M059J (cell line): ENCODE results near the genes SOX15, KDM6B and RNF227.

GRCh38 chr17:7515709-7516654, 32.9 kb upstream of the TNFSF12 start:
- RAMPAGE, long total RNA = no peak

- RAMPAGE, long total RNA = no peak
These were observed 1.9 kb upstream of the TNFSF13 start for GRCh38 chr17:7556547-7557055.

GRCh38 chr17:7575271-7576098, 2.9 kb downstream of the EIF4A1 start:
- RAMPAGE, long total RNA = no peak

- RAMPAGE, long total RNA = no peak
These were observed 543 bp downstream of the SOX15 start for GRCh38 chr17:7589280-7589822.

DNA sequence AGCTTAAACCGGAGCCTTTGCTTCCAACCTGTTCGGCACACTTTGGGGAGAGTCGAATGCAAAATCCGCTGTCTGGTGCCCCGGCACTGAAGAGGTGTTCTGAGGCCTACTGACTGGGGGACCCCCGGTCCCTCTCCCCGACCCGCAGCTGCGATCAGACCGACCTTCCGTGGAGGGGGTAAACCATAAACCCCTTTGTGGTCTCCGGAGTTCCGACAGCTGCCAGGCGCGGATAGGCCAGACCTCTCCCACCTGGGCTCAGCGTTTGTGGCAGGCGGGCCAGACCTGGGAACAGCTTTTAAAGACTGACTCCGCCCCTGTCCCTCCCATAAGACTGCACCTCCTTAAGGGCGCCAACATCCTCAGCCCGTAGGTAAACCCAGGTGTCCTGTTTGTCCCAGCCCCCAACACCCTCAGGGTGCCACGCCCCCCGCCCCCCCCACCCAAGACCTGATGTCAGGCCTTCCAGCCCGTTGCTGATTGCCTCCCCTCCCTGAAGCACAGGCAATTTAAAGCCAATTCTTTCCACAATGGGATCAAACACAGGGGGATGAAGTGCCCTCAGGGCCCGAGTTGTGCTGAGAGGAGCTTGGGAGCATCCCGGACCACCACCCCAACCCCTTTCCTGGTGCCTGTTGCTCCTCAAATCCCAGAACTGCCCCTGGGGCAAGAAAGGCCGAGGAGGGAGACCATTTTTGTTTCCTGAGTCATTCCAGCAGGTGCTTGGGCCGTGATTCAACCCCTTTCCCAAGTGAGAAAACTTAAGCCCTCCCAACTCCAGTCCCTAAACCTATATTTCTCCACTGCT, at the start of gene SOX15:
Gene SOX15 (minus strand): TSS at position 272 of the 808 bp plus-strand sequence.
- RAMPAGE, long total RNA = no peak

GRCh38 chr17:7613727-7614341, 863 bp downstream of the FXR2 start:
- RAMPAGE, long total RNA = no peak

GRCh38 chr17:7678200-7678440, 9.2 kb downstream of the TP53 start:
- RAMPAGE, long total RNA = no peak

- RAMPAGE, long total RNA = no peak
These were observed 50.1 kb downstream of the DNAH2 start for GRCh38 chr17:7767604-7768169.

DNA sequence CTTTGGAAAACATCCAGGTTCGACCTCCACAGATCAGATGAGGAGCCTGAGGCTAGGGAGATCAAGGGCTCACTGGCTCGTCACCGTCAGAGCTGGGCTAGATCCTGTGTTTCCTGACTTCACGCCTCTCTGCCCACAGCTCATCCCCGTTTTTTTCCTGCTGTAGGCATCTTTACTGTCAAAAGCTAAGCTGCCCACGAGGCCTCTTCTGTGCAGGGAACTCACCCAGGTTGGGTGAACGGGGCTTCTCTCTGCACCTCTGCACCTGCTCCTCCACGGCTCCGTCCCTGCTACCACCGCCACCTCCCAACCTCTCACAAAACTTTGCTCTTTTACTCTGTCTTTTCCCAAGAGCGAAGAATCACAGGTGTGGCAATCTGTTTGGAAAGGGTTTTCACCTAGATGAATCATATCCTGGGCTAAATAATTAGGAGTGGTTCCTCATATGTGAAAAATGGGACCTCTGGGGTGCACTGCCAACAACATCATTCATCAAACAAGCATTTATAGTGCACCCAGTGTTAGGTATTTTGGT, 24.8 kb upstream of the KDM6B start:
- RAMPAGE, long total RNA = no peak

DNA sequence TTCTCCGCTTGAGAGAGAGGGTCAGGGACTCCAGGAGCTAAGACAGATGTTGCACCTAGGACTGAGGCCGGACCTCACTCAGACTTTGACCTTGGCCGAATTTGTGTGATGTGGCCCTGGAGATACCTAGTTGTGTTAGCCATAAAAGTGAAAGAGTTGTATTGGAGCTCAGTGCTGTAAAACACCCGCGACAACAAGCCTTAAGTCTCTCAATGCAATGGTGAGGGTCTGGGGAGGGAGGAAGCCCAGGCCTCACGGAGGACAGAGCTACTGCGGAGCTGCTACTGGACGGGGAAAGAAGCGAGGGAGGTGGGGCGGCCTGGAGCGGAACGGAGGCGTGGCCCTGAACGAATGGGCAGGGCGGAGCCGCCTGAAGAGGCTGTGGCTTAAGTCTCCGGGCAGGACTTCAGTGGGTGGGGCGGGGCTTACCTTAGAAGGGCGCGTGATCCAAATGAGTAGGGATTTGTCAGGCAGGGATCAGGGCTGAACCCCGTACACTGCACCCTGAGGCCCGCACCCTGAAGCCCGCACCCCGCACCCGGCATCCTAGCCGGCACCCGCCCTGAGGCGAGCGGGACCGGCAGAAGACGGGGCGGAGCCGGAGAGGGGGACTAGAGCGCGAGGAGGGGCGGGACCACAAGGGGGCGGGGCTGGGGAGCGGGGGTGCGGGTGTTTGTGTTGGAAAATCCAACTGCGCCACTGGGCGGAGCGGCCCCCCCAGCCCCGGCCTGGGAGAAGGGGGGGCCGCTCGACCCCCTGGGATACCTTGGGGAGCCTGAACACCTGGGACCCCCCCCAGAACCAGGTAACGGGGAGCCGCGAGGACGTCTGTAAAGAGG, at the start of gene KDM6B:
Gene KDM6B (plus strand): TSS at position 672 of the 839 bp plus-strand sequence.
- RAMPAGE, long total RNA = no peak

DNA sequence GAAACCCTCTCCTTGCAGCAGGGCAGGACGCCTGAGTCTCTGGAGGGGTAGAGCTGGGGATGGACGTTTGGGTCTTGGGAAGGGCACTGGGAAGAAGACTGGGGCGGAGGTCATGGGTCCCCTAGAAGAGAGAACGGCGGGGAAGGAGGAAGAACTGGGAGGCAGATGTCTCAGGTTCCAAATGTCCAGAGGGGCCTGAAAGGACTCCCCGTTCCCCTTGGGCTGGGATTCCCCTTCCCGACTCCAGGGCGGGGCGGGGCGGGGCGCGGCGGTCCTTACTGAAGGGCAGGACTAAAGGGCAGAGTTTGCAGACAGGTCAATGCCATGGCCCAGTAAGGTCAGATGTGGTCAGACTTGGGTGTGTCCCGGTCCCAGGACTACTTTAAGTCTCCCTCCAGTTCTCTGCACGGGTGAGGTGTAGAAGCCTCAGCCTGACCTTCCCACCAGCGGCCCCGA, 396 bp downstream of the KDM6B start:
- RAMPAGE, long total RNA = no peak

DNA sequence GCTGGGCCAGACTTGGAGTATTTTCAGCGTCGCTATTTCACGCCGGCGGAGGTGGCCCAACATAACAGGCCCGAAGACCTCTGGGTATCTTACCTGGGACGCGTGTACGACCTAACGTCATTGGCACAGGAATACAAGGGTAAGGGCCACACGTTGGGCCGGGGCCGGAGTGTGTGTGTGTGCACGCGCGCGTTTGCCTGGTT, 254 bp downstream of the CYB5D1 start:
- RAMPAGE, long total RNA = no peak

DNA sequence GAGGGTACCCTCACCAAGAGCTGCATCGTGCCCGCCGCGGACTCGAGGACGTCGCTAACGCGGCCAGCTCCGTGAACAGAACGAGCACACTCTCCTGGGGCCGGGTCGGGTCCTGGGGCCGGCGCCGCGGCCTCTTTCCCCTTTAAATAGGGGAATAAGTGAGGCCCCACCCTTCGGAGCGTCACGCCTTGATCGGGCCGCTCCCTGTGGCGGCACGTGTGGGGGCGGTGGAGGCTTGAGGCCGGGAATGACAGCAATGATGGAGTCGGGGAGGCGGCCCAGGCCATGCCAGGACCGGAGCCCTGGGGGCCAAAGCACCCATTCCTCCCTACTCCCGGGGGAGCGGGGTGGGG, at the start of gene RNF227:
Gene RNF227 (minus strand): TSS at position 120 of the 353 bp plus-strand sequence.
- RAMPAGE, long total RNA = no peak

DNA sequence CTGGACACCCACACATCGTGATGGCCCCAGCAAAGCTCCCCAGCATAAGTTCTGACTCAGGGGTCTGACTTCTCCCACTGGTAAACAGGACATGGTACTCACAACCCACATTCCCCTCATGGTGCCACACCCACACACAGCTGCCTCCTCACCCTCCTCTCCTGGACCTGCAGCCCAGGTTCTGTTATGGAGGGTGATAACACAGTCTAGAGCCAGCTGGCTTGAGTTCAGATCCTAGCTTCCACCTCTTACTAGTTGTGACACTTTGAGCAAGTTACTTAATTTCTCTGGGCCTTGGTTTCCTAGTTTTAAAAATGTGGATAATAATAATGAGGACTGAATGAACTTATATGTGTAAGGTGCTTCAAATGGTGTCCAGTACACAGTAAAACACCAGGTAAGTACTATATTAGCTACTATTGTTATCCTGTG, 841 bp upstream of the RNF227 start:
- RAMPAGE, long total RNA = no peak

- RAMPAGE, long total RNA = no peak
These were observed 6.2 kb upstream of the RNF227 start for GRCh38 chr17:7922157-7922820.

DNA sequence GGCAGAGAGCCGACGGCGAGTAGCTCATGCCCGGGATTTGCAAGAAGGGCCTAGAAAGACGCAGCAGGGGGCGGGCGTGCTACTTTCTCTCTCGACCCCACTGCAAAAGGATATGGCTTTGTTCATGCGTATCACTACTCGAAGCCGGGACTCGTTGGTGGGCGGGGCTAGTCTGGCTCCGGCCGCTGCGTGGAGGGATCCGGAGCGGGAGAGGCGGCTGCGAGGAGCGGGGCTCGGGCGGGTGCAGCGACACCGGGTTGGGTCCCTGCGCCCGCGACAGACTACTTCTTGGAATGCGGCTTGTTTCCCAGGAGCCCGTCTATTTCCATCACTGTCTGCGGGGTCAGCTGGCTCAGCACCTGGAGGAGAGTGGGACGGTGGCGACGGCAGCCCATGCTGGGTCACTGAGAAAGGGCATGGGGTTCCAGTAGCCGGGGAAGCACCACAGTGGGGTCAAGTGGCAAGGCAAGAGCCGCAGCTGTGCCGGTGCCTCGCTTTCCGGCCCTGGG, 6.8 kb downstream of the KCNAB3 start:
- RAMPAGE, long total RNA = no peak

- RAMPAGE, long total RNA = no peak
These were observed 4.6 kb downstream of the CNTROB start for GRCh38 chr17:7936653-7937032.

DNA sequence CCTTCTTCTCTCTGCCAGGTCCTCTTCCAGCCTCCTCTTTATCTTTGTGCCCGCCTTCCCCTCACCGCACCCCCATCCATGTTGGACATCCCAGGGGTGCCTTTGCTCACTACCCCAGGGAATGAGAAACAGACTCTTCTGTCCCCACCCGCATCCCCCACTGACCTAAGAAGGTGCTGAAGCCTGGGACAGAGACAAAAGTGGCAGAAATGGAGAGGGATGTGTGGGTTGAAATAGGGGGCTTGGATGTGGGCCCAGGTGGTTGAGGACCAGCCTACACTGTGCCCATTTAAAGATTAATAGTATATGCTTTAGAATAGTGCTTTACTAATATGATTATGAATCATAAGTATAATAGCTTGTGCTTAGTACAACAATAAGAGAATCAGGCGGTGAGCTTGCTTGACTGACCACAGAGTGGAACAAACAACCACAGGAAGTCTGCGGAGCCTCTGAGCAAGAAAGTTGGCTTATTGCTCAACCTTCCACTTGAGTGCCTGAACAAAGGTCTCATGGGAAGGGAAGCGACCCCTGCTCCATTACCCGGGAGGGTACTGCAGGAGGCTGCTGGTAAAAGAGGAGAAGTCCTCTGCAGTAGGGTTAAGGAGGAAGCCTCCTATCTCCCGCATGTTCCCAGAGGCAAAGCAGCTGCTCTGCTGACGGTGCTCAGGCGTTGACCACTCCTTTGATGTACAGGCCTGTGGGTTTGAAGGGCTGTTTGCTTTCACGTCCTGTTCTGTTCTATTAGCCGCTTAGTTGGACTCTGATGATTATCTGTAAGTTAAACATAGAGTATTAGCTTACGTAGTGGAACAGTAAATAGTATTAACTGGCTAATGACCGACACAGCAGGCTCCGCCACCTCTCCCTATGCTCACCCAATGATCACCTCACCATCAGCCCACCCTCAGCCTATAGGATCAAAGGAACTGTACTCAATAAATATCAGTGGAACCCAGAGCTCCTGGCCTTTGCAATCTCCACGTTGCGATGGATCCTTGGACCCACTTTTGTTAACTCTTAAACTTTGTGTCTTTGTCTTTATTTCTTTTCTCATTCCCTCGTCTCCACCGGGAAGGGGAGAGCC, 17.4 kb downstream of the ALOX15B start:
- RAMPAGE, long total RNA = no peak

DNA sequence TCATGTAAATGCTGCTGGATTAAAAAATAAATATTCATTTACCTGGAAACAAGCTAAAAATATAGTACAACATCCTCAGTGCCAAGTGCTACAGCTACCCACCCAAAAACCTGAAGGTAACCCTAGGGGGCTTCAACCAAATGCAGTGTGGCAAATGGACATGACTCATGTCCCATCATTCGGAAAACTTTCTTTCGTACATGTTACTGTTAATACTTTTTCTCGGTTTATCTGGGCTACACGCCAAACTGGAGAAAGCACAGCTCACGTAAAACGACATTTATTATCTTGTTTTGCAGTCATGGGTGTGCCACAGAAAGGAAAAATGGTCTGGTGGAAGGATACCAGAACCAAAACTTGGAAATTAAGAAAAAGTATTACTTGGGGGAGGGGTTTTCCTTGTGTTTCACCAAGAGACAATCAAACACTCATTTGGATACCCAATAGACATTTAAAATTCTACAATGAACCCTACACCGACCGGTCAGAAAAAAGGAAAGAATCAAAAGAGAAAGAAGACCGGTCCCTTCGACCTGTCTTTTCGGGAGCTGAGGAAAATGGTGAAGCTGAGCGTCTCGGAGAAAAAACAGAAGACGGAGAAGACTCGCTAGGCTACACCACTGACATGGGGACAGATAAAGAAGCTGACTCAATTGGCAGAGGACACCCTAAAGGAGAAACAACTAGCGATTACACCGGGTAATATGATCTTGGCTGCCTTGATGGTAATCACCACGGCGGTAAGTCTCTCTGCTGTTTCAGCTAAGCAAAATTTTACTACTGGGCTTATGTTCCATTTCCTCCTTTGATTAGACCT, 23.7 kb downstream of the ALOX15B start:
- RAMPAGE, long total RNA = no peak

DNA sequence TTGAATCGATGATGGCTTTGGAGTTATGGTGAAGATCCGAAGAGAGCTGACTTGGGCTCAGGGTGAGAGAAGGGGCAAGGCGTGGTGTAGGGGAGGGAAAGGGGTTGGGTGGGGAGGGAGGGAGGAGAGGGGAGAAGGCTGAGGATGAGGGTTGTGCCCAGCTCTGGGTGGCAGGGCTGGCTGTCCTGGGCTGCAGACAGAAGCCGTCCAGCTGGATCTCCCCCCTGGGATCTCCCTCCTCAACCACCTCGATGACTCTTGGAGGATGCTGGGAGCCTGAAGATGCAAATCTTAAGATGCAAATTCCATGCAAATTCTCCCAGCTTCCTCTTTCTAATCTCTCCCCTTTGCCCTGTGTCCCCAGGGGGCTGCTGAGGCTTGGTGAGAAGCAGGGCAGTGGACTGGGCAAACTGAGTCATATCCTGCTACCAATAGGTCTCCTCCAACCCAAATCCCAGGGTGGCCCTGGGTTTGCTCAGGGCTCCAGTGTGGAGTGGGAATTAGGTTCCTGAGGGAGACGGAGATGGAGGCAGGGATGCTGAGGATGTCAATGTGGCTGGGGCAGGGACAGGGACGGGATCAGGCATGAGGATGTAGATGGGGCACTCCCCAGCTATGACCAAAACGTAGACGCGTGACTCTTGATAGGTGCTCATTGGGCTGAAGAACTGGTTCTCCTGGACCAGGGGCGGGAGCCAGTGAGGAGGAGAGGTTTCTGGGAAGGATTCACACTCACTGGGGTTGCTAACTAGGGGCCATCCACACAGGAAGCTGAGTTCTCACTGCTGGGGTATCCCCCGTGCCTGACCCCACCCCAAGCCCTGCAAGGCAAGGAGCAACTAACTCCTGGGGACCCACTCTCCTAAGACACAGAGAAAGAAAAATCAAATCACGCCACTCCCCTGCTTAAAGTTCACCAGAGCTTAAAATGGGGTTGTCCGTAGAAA, 3.6 kb upstream of the ALOX12B start:
- RAMPAGE, long total RNA = no peak